HT-29 (cell line): ENCODE measurements around the genes GK and DMD.

GRCh38 chrX:27987805-27988004 lies 6.5 kb upstream of the DCAF8L1 start:
- RAMPAGE, long total RNA, result no peak

- RAMPAGE, long total RNA, result no peak
These were observed 176.8 kb downstream of the IL1RAPL1 start for GRCh38 chrX:28764069-28764323.

DNA sequence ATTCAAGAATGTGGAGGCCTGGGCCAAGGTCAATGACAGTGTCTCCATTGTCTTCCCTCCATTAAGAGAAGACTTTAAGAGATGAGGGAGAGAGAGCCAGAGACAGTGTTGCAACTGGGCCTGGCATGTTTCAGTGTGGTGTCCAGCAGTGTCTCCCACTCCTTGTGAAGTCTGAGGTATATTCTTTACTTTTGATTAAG lies 1.7 kb downstream of the MAGEB4 start:
- RAMPAGE, long total RNA, result no peak

- RAMPAGE, long total RNA, result no peak
These were observed 16.4 kb downstream of the TASL start for GRCh38 chrX:30561129-30561576.

DNA sequence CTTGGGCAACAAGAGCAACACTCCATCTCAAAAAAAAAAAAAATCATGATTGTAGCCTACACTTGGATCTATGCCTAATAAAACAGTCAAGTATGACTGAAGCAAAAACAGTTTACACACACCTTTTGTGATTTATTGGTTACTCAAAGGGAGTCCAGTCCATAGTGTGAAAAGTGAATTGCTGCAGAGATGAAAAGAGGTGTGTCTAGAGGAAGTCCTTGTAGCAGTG lies 34.8 kb upstream of the TASL start:
- RAMPAGE, long total RNA, result no peak

DNA sequence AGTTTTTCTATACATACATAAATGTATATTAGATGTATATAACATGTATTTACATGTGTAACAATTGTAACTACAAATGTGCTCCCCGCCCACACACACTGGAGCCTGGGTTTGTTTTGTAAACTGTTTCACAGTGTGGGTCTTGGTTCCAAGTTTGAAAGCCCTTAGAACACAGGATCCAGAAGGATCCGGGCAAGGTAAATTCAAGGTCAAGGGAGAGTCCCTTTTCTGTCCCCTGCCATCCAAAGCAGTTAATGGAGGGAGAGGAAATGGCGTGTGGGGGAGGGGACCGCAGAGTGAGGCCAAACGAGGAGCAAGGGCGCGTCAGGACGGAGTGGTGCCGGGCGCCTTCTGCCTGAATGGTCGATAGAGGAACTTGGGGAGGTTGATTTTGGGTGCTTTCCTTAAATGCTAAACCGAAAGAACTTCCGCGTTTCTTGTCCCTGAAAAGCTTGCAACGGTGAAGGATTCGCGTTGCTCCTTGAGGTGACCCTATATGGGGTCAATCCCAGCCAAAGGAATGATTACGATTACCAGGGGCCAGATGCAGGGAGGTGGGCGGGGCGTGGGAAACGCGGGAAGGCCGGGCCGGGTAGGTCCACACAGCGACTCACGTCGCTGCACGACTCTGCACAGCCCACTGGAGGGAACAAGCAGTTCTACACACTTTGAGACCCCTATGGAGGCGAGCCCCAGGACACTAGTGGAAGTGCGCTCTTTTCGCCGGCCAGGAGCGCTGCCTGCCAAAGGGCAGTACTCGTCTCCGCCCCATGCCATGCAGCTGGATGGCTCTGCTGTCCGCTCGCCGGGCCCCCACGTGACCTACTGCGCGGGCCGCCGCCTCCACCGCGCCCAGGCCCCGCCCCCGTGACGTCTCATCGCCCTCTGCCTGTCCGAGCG lies 623 bp upstream of the GK start:
- RAMPAGE, long total RNA, result no peak

DNA sequence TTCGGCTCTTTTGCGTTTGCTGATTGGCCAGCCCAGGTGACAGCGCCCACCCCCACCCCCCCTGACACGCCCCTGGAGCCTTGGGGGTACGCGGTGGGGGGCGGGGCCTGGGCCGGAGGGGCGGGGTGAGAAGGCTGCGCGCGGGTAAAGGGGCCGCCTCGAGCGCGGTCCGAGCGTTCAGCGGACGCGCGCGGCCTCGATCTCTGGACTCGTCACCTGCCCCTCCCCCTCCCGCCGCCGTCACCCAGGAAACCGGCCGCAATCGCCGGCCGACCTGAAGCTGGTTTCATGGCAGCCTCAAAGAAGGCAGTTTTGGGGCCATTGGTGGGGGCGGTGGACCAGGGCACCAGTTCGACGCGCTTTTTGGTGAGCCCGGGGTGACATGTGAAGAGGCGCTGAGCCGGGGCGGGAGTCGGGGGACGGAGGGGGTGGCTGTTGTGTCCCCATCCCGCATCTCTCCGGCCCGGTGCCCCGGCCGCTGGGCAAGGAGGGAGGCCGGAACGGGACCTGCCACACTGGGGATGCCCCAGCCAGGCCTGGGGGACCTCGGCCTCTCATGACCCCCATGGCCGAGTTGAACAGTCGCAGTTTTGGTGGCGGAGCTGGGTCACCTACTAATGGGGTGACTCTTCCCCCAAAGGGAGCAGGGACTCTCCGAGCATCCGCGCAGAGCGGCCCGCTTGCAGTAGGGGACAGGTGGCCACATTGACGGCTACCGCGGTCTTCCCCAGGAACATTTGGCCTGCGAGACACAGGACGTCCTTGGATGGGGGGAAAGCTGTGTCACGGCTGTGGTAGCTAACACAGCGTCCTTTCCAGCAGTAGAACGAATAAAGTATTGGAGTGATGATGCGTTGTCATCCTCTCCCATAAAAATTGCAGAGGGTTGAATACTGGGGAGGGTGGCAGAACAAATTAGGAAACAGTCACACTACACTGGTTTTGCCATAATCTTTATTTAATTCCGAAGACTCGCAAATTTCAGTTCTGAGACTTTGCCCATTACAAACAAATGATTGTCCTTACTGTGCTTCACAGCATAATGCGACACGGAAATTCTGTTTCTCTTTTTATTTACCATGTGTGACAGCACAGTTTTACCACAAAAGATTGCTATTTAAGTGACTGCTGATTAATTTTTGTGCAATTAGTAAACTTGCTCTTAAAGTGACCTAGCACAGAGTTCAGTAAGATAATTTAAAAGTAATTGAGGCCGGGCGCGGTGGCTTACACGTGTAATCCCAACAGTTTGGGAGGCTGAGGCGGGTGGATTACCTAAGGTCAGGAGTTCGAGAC lies at the start of gene GK:
Gene GK (plus strand): TSS at position 174 of the 1,296 bp plus-strand sequence.
- RAMPAGE, long total RNA, result no peak

GRCh38 chrX:30843552-30844246 lies 45.4 kb downstream of the TAB3 start:
- RAMPAGE, long total RNA, result no peak

DNA sequence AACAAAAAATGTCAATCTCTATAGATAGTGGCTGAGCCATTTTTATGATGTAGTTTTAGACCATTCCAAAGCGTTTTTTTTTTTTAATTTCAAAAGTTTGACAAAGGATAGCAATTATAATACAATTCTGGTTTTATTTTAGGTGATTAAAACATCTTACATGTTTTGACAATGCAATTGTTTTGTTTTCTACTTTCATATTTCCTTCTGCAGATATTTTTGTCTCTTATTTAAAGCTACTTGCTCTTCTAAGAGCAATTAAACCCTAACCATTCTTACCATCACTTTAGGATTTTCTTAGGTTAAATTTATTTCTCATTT lies 605.1 kb upstream of the FTHL17 start:
- RAMPAGE, long total RNA, result no peak

- RAMPAGE, long total RNA, result no peak
These were observed 1056.1 kb downstream of the DMD start for GRCh38 chrX:32155220-32155601.

DNA sequence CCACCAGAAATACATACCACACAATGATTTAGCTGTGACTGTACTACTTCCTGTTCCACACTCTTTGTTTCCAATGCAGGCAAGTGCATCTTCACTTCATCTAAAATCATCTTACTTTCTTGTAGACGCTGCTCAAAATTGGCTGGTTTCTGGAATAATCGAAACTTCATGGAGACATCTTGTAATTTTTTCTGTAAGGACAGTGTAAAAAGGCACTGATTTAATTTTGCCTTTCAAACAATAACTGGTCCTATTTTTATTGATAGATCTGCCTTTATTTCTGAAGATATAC lies 821.9 kb downstream of the DMD start:
- RAMPAGE, long total RNA, result no peak

DNA sequence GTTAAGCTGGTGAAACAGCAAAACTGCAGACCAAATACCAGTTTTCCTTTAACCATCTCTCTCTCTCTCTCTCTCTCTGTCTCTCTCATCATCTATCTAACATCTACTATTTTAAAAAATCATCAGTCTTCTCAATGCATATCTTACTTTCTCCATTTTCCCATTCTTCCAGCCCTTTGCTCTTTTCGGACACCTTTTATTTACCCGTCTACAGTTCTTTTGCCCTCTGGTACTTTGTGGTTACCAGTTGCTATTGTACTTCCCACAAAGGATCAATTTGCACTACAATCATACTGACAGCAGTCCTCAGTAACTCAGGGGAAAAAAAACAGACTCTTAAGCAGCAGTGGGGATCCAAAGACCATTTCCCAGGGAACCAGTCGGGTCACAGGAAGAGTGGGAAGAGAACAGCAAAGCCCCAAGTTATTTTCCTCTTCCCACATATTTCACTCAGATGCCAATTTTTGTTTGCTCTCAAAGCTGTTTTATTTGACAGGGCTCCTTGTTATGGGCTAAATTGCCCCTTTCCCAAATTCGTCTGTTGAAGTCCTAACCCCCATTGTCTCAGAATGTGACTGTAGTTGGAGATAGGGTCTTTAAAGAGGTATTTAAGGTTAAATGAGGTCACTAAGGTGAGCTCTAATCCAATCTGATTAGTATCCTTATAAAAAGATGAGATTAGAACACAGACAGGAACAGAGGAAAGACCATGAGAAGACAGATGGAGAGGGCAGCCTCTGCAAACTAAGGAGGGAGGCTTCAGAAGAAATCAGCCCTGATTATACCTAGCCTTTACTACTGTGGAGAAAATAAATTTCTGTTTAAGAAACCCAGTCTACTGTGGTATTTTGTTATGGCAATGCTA lies 22.9 kb downstream of the DMD start:
- RAMPAGE, long total RNA, result no peak

GRCh38 chrX:33211317-33211880 lies at the start of gene DMD:
DMD (minus strand) TSS chrX:33211549.
- RAMPAGE, long total RNA, result no peak

GRCh38 chrX:34396236-34396586 lies 260.9 kb downstream of the TMEM47 start:
- RAMPAGE, long total RNA, result no peak

GRCh38 chrX:37078364-37078769 lies 70.2 kb downstream of the FAM47C start:
- RAMPAGE, long total RNA, result no peak

- RAMPAGE, long total RNA, result no peak
These were observed 42.4 kb upstream of the DYNLT3 start for GRCh38 chrX:37889752-37890148.

DNA sequence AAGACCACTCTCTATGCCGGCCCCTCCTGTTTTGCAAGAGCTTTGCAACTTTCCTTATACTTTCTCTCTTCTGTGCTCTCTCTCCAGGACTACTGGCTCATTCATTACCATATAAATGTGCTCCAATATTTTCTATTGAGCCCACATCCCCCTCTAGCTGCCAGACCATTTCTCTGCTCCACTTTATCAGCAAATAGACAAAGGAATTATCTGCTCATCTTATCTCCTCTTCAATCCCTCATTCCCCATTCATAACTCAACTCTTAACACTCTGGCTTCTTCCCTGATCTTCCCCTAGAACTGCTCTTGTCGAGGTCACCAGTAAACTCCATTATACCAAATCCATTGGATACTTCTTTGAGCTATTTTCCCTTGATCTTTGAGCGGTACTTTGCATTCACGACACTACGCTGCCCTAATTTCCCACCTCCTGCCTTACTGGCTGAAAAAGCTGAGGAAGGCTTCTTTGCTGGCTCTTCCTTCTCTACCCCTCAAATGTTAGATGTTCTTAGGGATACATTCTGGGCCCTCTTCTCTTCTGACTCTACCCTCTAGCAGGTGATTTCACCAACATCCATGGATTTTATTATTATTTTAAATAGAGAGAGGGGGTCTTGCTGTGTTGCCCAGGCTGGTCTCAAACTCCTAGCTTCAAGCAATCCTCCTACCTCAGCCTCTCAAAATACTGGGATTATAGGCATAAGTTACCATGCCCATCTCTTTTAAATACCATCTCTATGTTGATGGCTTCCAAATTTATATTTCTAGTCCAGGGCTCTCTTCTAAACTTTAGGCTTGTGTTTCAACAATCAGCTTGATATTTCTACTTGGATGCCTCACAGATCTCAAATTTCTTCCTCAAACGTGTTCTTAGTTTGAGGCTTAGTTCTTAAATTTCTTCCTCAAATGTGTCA lies 33.3 kb downstream of the RPGR start:
- RAMPAGE, long total RNA, result no peak

DNA sequence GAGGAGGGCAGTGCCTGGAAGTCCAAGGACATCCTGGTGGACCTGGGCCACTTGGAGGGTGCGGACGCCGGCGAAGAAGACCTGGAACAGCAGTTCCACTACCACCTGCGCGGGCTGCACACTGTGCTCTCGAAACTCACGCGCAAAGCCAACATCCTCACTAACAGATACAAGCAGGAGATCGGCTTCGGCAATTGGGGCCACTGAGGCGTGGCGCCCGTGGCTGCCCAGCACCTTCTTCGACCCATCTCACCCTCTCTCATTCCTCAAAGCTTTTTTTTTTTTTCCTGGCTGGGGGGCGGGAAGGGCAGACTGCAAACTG lies 4.0 kb downstream of the MID1IP1 start:
- RAMPAGE, long total RNA, result no peak

GRCh38 chrX:39016333-39016993 lies 215.2 kb downstream of the MID1IP1 start:
- RAMPAGE, long total RNA, result no peak

DNA sequence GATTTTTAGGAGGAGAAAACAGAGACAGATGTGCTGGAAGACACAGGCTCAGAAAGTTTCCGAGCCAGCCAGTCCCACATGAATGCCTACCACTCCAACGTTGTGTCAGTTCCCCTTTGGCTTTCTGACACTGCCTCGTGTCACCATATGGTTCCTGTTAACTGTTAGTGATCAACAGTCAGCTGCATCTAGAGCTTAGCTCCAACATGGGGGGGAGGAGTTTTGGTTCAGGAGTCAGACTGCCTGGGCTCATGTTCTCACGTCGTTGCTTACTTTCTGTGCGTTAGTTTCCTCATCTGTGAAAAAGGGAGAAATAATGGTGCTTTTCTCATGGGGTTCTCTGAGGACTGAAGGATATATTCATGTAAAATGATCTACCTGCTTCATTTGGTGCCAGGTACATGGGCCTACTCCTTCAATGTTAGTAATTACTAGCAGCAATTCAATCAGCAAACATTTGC lies 343.8 kb downstream of the MID1IP1 start:
- RAMPAGE, long total RNA, result no peak